ENCODE data around the gene IGF2R.

DNA sequence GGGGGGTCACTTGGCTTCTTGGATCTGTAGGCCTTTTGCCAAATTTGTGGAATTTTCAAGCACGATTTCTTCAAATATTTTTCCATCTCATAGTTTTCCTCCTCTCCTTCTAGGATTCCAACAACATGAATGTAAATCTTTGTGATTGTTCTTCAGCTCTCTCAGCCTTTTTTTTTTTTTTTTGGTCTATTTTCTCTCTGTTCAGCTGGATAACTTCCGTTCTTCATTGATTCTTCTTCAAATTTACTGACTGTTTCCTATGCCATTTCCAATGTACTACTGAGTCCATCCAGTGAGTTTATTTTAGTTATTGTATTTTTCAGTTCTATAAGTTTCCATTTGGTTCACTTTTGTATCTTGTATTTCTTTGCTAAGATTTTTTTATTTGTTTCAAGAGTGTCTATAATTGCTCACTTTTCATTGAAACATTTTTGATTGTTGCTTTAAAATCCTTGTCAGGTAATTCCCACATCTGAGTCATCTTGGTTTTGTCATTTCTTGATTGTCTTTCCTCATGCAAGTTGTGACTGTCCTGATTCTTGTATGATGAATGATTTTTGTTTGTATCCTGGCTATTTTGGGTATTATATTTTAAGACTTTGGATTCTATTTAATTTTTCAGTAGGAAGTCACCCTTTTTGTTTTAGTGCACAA is 9.2 kb downstream of the RSPH3 start:
- PRO-cap: no peak

DNA sequence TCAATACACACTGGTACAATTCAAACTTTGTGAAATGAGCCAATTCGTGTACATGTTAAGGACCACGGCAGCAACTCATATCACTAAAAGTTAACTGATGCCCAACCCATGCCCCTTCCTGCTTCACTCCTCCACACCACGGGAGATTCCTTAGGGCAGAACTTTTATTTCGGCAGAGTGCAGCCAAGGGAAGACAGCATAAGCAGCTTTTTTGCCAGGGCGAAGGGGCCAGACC is 942 bp downstream of the RSPH3 start:
- PRO-cap: no peak

DNA sequence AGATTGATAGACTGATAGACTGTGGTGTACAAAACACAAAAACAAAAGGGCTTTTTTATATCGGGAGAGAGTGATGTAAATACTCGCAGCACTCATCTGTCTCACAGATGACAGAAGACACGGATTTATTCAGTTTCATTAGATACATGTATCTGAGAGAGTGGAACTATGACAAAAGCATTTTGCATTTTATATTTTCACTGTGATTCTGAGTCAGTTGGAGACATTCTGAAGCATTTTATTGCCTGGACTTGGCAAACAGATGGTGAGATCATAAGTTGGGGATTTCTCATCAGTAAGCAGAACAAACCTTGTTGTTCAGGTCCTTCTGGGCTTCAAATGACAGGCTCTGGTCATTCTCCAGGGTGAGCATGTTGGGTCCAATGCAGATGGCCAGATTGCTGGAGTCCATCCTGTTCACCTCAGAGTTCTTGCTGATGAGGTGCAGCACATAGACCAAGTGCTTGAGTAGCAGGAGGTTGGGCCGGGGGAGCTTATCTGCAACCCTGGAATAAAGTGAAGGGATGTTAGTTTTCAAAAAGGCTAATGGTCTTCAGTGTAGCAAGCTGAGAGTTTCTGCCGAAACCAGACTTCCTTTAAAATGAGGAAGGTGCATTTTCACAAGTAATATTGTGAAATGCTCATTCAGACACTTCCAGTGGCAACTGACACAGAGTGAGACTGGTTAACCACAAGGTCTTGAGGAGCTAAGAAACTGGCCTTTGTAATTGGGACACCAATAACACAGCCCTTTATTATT is 5.8 kb downstream of the TAGAP start:
- PRO-cap: no peak

GRCh38 chr6:159125772-159126419 is 43.3 kb upstream of the FNDC1 start:
- PRO-cap: no peak

DNA sequence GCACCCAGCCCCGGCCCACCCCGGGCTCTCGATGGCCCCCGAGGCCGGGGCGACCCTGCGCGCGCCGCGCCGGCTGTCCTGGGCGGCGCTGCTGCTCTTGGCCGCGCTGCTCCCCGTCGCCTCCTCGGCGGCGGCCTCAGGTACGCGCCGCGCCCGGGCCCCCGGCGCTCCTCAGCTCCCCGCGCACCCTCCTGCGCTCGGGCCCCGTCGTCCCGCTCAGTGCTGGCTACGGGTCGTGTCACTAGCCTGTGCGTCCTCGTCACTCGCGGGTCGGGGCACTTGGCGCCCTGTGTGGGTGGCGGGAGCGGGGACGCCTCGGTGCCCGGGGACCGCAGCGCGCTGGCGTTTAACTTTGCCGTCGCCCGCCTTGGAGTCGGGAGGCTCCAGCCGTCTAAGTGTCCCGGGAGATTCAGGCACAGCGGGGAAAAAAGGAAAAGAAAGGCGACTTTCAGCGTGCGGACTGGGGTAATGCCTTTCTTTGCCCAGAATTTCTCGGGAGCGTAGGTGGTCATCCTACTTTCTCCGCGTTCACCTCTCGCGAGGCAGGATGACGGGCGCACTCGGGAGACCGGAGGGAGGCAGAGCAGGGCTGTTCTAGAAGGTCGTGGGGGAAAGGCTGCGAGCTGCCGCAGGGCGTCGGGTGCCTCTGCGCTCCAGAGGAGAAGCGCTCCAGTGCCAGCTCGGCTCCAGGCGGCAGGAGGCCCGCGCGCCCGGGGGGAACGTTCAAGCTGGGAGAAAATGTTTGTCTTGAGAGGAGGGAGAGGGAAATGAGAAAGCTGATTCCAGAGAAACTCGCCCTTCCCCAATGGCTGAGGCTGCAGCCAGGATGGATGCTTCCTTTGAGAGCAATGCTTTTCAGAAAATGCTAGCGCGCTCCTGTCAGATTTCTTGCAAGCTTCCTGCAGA is 619 bp downstream of the FNDC1 start:
- PRO-cap: no peak

DNA sequence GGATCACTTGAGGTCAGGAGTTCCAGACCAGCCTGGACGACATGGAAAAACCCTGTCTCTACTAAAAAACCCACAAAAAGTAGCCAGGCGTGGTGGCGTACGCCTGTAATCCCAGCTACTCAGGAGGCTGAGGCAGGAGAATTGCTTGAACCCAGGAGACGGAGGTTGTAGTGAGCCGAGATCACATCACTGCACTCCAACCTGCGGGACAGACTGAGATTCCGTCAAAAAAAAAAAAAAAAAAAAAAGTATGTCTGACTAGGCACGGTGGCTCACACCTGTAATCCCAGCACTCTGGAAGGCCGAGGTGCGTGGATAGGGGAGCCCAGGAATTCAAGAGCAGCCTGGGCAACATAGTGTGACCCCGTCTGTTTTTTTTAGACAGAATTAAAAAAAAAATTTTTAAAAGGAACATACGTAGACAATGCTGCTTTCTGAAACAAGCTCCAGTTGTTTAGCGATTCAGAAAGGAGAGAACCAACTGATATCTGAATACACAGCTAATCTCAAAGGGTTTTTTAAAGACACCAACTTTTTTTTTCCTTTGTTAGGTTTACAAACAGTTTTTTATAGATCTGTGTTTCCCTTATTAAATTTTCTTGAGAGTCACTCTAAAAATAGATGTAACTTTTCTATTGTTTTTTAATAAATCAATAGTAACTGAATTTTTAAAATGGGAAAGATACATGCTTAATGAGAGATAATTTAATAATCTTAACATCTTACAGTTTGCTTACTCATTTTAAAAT is 2.8 kb downstream of the SOD2 start:
- PRO-cap: unidirectional peak, minus-strand start at position 212 of the sequence

- PRO-cap: no peak
These were observed 2.3 kb downstream of the WTAP start for GRCh38 chr6:159729442-159730166.

DNA sequence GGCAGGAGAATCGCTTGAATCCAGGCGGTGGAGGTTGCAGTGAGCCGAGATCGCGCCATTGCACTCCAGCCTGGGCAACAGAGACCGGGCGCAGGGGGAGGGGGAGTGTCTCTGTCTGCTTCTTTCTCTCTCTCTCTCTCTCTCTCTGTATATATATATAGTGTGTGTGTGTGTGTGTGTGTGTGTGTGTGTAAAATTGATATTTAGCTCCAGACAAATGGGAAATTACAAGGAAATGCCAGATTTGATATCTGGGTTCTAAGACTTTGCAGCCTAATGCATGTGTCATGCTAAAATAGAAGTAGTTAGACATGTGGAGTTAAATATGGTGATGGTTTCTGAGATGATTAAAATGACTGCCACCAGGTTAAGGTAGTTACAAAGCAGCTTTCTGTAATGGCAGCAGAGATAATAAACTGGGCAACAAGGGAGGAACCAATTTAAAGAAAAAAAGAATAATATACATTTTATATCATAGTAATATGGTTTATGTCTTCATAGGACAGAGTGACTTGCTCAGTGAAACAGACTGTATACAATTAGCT is 5.5 kb downstream of the WTAP start:
- PRO-cap: no peak

DNA sequence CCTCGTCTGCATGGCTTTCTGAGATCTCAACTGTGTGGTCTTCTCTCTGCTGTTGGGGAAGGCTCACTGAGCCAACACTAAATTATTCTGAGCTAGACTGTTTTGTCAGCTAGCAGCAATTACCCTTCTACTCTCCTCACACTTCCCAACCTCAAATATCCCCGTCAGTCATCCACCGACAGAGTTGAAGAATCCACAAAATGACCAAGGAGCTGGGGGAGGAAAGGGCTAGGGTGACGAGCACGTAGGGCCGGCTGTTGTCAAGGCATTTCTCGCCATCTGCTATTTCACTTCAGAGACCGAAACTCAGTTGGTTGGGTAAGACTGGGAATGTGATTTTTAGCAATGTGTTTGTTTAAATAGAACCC is 9.4 kb downstream of the MAS1 start:
- PRO-cap: no peak

DNA sequence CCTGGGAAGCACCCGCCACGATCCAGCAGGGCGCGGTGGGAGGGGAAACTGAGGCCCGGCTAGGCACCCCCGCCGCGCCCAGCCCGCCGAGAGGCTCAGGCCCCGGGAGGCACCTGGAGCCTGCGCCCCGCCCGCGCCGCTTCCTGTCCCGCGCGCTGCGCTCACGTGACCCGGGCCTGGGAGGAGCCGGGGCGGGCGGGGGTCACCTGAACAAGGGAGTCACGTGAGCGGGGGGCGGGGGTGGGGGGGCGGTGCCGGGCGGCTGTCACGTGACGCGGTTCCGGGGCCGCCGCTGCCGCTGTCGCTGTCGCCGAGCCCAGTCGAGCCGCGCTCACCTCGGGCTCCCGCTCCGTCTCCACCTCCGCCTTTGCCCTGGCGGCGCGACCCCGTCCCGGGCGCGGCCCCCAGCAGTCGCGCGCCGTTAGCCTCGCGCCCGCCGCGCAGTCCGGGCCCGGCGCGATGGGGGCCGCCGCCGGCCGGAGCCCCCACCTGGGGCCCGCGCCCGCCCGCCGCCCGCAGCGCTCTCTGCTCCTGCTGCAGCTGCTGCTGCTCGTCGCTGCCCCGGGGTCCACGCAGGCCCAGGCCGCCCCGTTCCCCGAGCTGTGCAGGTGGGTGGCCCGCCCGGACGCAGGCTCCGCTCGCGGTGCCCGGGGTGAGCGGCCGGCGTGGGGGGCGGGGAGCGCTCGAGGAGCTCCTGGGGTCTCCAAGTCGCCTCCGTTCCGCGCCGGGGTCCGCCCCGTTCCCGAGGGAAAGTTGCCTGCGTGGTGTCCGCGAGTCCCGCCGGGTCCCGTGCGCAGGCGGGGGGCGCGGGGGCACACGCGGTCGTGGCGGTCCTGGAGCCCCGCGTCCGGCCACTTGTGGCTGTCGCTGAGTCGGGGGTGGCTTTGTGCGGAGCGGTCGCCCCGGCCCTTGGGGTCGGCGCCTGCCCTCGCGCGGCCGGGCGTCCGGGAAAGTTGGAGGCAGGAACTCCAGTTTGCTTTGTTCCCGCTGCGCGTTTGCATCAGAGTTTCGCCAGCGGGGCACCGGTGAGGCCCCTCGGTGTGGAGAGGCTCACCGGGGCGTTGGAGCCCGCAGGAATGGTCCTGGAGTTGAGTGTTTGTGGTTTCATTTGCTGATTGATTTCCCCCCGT is at the start of gene IGF2R:
Gene IGF2R (plus strand): TSS at position 295 of the 1,130 bp plus-strand sequence.
- PRO-cap: bidirectional peak, plus-strand start at position 301 of the sequence, minus-strand start at position 142 of the sequence

GRCh38 chr6:160023749-160025091 is 55.3 kb downstream of the IGF2R start:
- PRO-cap: no peak

GRCh38 chr6:160058651-160059080 is 62.9 kb upstream of the SLC22A1 start:
- PRO-cap: no peak

DNA sequence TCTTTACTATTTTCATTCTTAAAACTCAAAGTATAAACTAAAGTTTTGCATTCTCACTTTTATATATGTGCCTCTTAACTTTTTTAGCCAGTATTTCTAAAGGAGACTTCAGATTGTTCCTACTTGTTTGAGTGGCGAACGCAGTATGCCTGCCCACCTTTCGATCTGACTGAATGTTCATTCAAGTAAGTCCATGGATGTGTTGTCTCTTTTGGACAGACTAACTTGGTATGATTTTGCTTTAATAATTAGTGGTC is 57.0 kb upstream of the SLC22A1 start:
- PRO-cap: no peak

GRCh38 chr6:160064990-160065701 is 56.5 kb upstream of the SLC22A1 start:
- PRO-cap: no peak

- PRO-cap: no peak
These were observed 54.1 kb upstream of the SLC22A1 start for GRCh38 chr6:160067434-160068063.

GRCh38 chr6:160139449-160140190 is 18.0 kb downstream of the SLC22A1 start:
- PRO-cap: no peak

DNA sequence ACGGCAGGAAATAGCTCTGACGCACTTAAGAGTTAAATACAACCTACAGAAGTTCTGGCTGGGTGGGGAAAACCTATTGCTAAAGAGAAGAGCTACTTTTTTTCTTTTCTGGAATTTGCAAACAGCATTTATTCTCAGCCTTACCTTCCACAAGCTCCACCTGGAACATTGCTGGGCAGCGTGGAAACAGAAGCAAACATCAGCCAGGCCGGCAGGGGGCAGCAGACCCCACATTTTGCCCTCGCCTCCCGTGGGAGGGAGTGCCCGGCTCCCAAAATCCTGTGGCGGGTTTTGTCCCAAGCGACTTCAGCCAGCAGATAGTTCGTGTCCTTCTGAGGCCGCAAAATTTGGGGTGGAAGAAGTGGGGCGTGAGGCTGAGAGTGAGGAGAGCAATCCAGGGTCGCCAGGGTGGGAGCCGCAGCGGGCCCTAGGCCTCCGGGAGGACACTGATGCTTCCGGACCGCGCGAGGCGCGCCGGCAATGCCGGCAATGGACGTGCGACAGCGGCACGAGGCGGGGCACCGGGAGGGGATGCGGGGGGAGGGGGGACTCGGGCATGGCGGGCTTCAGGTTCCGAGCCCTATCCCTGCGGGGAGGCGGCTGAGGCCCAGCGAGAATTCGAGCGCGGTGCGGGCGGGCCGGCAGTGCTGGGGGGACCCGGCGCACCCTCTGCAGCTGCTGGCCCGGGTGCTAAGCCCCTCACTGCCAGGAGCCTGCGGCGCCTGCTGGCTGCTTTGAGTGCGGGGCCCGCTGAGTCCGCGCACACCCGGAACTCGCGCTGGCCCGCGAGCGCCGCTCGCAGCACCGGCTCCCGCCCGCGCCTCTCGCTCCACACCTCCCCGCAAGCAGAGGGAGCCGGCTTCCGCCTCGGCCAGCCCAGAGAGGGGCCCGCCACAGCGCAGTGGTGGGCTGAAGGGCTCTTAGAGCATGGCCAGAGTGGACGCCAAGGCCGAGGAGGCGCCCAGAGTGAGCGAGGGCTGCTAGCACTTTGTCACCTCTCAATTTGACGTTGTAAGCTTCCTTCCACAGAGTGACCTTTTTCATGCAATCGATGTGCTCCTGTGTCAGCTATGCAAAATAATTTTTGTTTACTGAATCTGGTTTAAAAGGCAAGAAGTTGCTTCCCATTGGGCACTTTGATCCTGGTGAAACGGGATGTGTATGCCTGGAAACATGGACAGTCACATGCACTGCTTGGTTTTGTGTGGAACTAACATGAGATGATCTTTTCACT is 143.8 kb downstream of the LPA start:
- PRO-cap: no peak

DNA sequence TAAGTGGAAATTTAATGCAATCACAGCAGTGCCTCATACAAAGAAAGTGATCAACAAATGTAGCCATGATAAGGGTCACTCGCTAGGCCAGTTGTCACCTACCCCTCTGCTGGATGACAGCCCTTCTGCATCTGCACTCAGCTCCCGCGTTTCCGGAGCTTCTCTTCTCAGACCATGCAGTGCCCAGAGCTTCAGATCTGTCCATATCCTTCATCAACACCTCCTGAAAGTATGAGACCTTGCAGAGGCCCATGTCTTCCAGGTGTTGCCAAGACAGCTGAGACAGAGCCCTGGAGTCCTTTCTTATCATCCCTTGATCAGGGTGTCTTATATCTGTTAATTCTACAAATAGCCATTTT is 142.2 kb downstream of the LPA start:
- PRO-cap: no peak

- PRO-cap: no peak
These were observed 2.7 kb downstream of the PLG start for GRCh38 chr6:160704679-160705275.

DNA sequence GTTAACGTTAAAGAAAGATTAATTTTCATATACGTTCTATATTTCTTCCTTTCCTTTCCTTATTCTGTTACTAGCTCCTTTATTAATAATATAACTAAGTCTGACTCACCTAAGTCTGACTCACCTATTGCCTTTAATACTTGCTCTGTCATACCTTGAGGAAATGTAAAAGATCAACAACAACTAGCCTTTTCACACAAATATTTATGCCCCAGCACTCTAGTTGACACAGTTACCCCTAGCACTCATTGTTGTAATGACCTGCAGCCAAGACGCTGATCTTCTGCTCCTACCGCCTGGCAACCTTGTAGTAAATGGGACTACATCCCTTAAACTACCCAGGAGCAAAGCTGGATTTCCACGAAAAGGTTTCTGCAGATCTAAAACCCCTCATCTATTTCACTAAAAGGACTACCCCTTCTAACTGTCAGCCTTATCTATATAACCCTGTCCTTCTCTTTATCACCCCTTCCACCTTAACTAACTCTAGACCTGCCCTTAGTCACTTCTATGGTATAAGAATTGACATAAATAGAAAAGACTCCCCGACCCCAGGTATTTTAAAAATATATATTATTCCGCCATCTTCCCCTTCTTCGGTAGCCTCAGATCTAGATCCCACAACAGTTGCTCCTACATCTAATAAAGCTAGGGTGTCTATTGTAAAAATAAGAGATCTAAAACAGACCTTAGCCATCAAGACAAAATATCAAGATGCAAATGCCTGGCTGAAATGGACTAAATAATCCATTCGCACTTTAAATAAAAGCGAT is 90.1 kb downstream of the PLG start:
- PRO-cap: no peak